Measurements from ENCODE around the genes CSRNP2 and DAZAP2.

GRCh38 chr12:51022395-51022919 is 3.7 kb downstream of the SLC11A2 start:
- PRO-cap: no peak
- RAMPAGE, long total RNA, 4 experiments: no peak in any of the 4 experiments

DNA sequence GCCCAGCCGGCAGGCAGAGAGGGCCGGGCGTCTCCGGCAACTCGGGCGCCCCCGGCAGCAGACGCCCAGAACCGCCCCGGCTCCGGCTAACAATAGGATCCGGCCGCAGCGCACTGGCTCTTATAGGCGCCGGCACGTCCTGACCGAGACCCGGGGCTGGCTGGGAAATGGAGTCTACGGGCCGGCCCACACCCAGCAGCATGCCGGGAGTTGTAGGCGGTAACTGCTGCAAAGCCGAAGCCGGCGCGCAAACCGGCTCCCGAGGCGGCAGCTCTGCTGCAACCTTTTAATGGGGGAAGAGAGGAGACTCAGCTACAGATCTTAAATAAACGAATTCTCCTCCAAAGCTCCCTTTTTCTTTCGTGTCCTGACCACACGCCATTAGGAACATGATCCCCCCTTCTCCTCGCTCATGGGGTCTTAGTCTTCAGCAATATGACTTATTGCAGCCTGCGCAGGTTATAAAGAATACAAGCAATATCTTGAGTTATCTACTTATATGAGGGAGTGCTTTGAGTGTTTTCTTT is at the start of gene CSRNP2:
Gene CSRNP2, minus strand, starts transcription at position 94 of the 527 bp plus-strand sequence.
- PRO-cap: bidirectional peak, plus-strand start at position 250 of the sequence, minus-strand start at position 94 of the sequence
- RAMPAGE, long total RNA, 4 experiments: no peak in any of the 4 experiments

GRCh38 chr12:51197708-51198411 is 20.0 kb downstream of the POU6F1 start:
- PRO-cap: no peak
- RAMPAGE, long total RNA, 4 experiments: start-site peak on the minus strand in 1 of 4 experiments, at chr12:51197984-51198134 at its widest, 11 reads per replicate

DNA sequence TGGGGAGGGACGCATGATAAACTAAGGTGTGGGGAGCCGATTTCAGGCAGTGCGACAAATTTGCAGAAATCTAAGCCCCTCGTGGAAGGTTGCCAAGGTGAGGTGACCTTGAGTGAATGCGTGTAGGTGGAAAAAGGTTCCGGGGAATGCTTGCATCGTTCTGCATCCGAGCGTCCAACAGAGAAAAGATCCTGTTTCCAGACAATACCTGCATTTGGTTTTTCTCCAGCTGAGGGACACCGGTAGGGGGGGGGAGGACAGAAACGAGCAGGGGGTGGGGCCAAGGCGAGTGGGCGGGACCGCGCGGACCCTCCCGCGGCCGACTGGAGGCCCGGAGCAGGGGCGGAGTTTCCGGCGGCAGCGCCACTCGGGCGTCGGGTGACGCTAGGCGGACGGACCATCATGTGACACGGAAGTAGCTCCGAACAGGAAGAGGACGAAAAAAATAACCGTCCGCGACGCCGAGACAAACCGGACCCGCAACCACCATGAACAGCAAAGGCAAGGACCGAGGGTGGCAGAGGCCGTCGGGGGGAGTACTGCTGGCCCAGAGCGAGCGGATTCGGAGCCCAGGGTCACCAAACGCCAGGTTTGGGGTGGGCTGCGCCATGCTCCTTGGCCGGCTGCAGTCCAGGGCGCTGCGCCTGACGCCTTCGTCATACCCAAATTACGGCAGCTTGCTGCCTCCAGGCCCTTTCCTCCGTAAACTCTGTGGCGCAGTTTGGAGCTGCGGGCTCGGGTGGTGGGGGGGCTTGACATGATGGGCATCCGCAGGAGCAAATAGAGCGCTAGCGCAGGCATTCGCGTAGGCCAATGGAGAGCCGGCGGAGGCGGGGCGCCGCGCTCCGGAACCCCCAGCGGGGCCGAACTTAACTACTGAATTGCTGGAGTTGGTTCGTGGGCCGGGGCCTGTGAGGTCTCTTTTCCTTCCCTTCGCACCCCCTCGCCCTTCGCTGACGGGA is at the start of gene DAZAP2:
Gene DAZAP2, plus strand, starts transcription at position 407 of the 962 bp plus-strand sequence.
- PRO-cap: bidirectional peak, plus-strand start at position 448 of the sequence, minus-strand start at position 190 of the sequence; bidirectional peak, plus-strand start at position 887 of the sequence, minus-strand start at position 702 of the sequence
- RAMPAGE, long total RNA, 4 experiments: start-site peak on the plus strand in 4 of 4 experiments, centred at positions 434 to 448 of the sequence, 90 to 3,090 reads per replicate; start-site peak on the minus strand in 1 of 4 experiments, centred at position 243 of the sequence, 8 reads per replicate

DNA sequence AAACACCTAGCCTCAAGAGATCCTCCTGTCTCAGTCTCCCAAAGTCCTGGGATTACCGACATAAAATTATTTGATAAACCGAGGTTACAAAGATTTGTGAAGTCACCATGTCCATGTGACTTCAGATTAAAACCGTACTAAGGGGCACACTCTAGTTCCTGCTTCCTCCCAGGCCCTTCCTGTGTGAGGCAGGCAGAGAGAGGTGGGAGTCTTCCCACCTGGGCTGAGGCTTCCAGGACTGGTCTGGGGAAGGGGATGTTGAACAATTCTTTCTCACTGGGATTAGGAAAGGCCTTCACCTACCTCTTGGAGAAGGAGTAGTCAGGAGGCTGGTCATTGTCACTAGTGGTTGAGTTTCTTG is 1.3 kb downstream of the SMAGP start:
- PRO-cap: unidirectional peak, plus-strand start at position 182 of the sequence
- RAMPAGE, long total RNA, 4 experiments: no peak in any of the 4 experiments

- PRO-cap: no peak
- RAMPAGE, long total RNA, 4 experiments: start-site peak on the plus strand in 2 of 4 experiments, at chr12:51806472-51807261 at its widest, 10 to 24 reads per replicate
These were observed 7.9 kb downstream of the TMDD1 start for GRCh38 chr12:51806751-51807298.

DNA sequence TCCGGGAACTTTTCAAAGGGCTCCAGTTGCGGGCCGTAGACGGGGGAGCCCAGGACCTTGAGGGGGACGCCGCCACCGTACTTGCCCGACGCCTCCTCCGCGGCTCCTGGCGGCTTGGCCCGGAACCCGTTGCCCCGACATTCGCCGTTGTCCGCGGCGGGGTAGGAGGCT is 6.5 kb upstream of the TMDD1 start:
- PRO-cap: no peak
- RAMPAGE, long total RNA, 4 experiments: no peak in any of the 4 experiments

GRCh38 chr12:51920907-51921516 is 13.7 kb downstream of the ACVRL1 start:
- PRO-cap: no peak
- RAMPAGE, long total RNA, 4 experiments: no peak in any of the 4 experiments

DNA sequence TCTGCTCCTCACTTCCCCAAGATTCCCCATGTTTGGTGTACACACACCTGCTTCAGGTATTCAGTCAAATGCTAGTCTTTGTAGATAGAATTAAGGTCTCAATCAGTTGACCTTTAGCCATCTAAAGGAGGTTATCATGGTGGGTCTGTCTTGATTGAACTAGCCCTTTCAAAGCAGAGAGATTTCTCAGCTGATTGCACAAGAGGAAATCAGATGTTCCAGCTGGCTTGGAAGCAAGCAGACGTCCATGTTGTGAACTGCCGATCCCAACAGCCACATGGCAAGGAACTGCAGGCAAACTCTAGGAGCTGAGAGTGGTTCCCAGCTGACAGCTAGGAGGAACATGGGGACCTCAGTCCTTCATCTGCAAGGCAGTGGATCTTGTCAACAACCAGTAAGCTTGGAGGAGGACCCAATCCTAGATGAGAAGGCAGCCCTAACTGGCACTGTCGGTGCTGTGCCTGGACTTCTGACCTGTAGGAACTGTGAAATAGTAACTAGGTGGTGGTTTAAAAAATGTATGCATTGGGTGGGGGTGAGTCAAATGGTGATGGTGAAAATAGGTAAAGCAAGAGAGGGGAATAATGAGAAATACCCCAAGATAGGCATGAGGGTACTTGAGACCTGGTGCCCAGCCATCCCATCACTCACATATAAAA is 7.7 kb downstream of the ACVR1B start:
- PRO-cap: unidirectional peak, minus-strand start at position 396 of the sequence
- RAMPAGE, long total RNA, 4 experiments: start-site peak on the plus strand in 2 of 4 experiments, centred at positions 209 to 280 of the sequence, 8 reads per replicate

GRCh38 chr12:51972834-51973540 is 21.5 kb downstream of the ACVR1B start:
- PRO-cap: no peak
- RAMPAGE, long total RNA, 4 experiments: no peak in any of the 4 experiments

GRCh38 chr12:52029660-52030087 is 21.6 kb upstream of the NR4A1 start:
- PRO-cap: no peak
- RAMPAGE, long total RNA, 4 experiments: no peak in any of the 4 experiments

DNA sequence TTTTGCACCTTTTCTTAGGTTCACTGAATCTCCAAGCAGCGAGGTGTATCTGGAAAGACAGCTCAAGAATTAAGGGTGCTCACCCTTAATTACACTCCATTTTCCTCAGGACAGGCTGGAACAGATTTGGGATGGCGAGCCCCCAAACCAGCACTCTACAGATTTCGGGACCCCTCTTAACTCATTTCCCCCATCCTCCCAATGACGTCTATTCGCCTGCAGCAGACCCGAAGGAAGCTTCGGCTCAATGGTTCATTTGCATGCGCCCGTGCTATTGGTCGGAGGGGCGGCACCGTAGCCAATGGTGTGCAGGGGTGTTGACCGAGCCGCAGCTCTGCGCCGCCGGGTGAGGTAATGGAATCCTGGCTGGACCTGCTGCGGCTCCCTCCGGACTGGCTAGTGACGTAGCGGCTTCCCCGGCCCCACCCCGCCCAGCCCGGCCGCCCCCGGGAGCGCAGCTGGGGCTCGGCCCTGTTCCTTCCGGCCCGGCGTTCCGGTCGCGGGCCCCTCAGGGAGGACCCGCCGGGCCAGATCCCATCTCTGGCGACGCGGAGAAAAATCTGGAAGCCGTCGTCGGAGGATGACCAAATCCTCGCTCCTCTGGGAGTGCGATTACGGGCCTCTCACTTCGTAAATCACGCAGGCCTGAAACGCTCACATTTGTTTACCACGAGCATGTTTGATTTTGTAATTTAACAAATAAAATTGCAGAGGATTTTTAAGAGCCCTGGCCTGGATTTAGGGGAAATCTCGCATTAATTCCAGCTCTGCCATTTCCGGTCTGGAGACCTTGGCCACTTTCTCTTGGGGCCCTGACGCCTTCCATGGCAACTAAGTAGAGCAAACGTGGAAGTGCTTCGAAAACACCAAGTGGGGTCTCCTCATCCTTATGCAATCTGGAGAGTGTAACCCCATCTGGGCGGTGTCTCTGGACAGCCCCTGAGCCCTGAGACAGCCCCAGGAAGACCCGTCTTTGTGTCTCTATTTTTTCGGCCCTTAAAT is 18.2 kb upstream of the NR4A1 start:
- PRO-cap: bidirectional peak, plus-strand start at position 474 of the sequence, minus-strand start at position 203 of the sequence
- RAMPAGE, long total RNA, 4 experiments: start-site peak on the plus strand in 1 of 4 experiments, centred at position 455 of the sequence, 6 reads per replicate; start-site peak on the minus strand in 1 of 4 experiments, centred at position 210 of the sequence, 14 reads per replicate

GRCh38 chr12:52037624-52037966 is 13.6 kb upstream of the NR4A1 start:
- PRO-cap: bidirectional peak, plus-strand start at chr12:52037822, minus-strand start at chr12:52037804
- RAMPAGE, long total RNA, 4 experiments: no peak in any of the 4 experiments

DNA sequence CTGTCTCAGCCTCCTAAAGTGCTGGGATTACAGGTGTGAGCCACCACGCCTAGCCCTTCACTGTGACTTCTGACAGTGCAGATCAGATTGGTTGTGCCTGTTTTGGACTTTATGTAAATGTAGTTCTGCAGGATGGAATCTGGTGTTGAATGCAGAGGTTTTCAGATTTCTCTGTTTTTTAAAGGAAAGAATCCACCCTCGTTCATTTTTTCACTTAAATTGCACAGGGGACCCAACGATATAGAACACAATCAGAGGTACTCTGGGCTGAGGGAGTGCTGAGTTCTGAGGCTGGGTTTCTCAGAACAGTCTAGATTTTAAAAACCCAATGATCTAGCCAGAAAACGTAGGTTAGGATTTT is 6.8 kb downstream of the NR4A1 start:
- PRO-cap: no peak
- RAMPAGE, long total RNA, 4 experiments: no peak in any of the 4 experiments

DNA sequence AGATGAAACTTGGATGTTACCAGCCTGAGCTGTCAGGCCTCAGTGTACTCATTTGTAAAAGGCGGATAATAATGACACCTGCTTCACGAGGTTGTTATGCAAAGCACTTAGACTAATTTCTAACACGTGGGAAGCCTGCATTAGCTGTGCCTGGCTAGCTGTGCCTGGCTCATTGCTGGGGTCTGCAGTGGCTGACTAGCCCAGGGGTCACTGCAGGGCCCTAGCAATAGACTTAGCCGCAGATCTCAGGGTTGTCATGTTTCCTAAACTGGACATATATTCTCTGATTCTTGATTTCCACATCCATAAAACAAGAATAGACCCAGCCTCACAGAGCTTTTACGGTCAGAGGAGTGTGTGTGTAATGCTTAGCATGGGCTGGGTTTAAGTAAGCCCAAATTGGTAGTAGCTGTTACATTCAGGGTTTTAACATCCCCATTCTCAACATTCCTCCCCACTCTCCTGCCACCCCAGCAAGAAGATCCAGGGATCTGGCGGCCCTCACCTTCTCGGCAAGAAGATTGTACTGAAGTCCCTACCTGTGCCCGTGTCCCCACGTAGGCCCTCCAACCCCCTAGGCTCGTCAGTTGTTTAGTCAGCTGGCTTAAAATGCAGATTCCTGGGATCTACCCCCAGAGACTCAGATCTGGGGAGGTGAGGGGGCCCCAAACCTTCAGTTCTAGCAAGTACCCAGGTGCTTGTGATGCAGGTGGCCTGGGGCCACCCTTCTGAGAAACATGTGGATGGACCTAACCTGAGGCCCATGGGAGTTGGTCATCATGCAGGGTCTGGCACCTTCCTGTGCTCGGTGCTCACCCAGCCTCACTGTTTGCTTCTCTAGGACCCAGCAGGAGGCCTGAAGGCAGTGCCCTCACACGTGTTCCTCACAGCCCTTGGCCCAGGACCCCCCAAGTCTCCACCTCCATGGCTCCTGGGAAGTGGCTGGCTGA is 8.6 kb downstream of the NR4A1 start:
- PRO-cap: unidirectional peak, plus-strand start at position 647 of the sequence
- RAMPAGE, long total RNA, 4 experiments: no peak in any of the 4 experiments

GRCh38 chr12:52066280-52066767 is 3.5 kb upstream of the ATG101 start:
- PRO-cap: no peak
- RAMPAGE, long total RNA, 4 experiments: no peak in any of the 4 experiments

DNA sequence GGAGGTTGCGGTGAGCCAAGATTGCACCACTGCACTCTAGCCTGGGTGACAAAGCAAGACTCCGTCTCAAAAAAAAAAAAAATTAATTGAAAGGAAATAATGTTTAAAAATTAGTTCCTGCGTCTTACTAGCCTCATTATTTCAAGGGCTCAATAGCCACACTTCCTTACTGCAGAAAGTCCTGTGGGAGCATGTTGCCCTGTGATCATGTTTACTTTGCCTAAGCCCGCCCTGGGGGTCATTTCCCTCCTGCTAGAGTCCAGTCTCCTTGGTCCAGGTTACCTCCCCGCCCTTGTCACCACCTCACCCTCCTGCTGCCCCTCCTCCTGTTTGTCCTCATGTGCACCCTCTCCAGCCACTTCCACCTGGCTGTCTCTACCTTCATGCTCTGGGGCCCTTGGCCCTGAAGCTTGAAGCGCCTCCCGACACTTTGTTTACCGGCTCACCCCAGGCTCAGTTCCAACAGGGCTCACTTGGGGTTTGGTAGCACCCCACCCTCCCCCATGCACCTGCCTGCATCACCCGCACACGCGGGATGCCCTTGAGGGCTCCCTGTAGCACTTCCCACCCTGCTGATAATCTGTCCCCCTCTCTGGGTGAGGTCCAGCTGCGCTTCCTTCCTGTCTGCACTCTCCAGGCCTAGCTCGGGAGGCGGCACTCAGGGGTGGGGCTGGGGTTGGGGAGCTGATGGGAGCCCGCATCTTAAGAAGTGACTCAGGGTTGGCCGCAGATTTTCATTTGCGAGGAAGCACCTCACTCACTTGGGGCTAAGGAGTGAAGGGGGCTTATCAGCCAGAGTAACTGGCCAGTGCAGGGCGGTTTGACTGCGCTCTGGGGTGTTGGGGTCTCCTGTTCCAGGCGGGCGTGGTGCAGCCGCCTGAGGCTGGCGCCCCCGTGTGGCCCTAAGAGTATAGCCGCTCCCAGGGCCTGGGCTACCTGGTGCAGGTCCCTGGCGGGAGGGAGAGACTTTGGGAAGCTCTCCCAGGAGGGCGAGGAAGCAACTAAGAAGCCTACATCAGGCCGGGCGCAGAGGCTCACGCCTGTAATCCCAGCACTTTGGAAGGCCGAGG is 40.1 kb downstream of the SMIM41 start:
- PRO-cap: no peak
- RAMPAGE, long total RNA, 4 experiments: no peak in any of the 4 experiments

- PRO-cap: no peak
- RAMPAGE, long total RNA, 4 experiments: no peak in any of the 4 experiments
These were observed 16.6 kb downstream of the KRT80 start for GRCh38 chr12:52175352-52175559.

GRCh38 chr12:52230308-52230809 is 2.7 kb upstream of the KRT7 start:
- PRO-cap: no peak
- RAMPAGE, long total RNA, 4 experiments: no peak in any of the 4 experiments

- PRO-cap: no peak
- RAMPAGE, long total RNA, 4 experiments: no peak in any of the 4 experiments
These were observed 3.4 kb downstream of the KRT81 start for GRCh38 chr12:52287700-52288571.